A172 (cell line): Measurements from ENCODE around the gene NETO2.

DNA sequence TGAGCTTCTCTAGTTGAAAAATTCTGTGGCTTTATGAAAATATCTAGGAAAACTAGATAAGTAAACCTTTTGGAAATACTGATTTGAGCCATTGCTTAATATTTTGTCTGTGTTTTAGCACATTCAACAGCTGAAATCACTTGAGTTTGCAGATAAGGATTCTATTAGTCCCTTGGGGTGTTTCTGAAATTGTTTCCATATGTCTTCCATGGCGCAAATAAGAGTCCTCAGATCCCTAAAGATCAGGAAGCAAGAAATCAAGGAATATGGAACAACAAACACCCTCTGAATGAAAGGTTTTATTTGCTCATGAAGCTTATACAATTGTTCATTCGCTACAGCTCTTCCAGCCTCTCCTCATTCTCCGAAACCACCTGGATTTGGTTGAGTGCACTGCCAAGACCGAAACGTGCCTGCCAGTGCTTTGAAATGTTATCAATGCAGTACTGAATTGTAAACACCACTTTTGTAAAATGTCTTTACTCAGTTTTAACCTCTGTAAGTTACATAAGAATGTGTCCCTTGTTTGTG, 7.8 kb upstream of the GPT2 start:
- RAMPAGE, long total RNA, result no peak

GRCh38 chr16:46959815-46960542, 13.5 kb downstream of the DNAJA2 start:
- RAMPAGE, long total RNA, result no peak

- RAMPAGE, long total RNA, result no peak
These were observed 5.6 kb downstream of the DNAJA2 start for GRCh38 chr16:46967899-46968280.

- RAMPAGE, long total RNA, result no peak
These were observed 1.1 kb downstream of the NETO2 start for GRCh38 chr16:47142354-47143311.

GRCh38 chr16:47143735-47144774, at the start of gene NETO2:
Gene NETO2, minus strand, starts transcription at chr16:47143945.
- RAMPAGE, long total RNA, result no peak

- RAMPAGE, long total RNA, result no peak
These were observed 11.6 kb upstream of the NETO2 start for GRCh38 chr16:47155322-47155820.

DNA sequence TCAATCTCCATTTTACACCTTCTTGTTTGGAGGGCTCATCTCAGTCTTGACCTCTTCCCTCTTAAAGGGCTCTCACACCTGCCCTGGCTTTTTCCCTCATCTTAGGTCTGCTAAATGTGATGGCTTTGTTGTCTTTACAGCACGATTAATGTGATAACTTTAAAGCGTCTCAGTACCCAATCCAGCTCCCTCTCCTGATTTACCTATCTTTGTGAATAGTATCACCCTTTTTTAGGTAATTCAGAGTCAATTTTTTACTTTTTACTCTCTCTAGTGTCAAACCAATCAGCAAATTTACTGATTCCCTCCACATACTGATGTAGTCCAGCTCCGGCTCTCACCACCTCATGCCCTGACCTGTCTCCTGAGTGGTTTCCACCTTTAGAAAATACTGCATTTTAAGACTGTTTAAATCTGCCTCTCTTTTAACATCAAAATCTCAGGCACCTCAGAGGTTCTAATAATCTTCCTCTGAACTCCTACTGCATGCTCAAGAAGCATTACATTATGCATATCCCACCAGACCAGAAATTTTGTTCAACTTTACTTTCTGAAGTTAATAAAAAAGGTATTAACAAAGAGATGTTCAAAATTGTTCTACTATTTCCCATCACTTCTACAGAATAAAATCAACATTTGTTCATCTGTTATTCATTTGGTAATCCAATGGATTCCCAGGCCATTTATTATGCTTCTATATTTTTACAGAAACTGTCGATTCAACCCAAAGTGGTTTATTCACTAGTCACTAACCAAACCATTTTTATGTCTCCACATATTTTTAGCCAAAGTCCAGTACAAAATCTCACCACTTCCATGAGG, 98.8 kb downstream of the ITFG1 start:
- RAMPAGE, long total RNA, result no peak

GRCh38 chr16:47636628-47637770, 175.9 kb downstream of the PHKB start:
- RAMPAGE, long total RNA, result no peak

- RAMPAGE, long total RNA, result no peak
These were observed 108.0 kb downstream of the N4BP1 start for GRCh38 chr16:48501755-48502551.

- RAMPAGE, long total RNA, result no peak
These were observed 78.5 kb downstream of the N4BP1 start for GRCh38 chr16:48531269-48532068.

DNA sequence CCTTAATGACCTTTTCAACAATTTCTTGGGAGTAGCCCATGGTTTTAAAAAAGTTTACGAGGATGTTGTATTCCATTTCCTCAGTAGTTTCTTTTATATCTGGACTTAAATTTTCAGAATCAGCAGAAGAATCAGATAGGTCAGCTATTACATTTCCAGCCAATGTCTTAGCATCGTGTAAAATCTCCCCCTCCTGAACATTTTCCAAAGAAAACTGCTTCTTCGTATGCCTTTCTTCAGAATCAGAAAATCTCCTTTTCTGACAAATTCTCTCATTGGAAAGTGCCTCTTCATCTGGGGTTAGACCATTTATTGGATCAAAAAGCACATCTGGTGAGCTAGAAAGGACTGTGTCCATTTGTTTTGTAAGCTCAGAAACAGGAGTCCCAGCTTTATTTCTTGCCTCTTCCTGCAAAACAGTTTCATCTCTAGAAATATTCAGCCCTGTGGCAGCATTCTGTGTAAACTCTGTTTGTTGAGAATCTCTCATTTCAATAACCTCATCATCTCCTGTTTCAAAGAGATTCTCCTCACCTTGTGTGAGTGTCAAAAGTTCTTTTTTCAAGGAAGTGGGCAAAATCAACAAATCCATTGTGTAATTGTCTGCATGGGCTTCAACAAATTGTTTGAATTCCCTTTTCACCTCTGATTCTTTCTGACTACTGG, 48.3 kb downstream of the N4BP1 start:
- RAMPAGE, long total RNA, result no peak

GRCh38 chr16:49010074-49010718, 271.4 kb downstream of the CBLN1 start:
- RAMPAGE, long total RNA, result no peak

DNA sequence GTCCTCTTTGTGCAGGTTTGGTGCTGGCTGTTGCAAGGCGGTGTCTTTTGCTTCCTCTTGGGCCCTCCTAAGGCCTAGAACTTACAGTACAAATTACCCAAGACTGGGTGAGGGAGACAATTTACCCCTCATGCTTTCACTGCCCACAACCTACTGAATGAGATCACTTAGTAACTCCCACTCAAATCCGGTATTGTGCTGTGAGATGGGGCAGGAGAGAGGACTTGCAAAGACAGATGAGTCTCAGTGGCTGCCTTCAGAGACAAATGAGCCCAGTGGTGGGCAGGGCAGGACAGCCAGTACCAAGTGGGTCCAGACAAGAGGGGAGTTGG, 149.0 kb downstream of the CBLN1 start:
- RAMPAGE, long total RNA, result no peak

DNA sequence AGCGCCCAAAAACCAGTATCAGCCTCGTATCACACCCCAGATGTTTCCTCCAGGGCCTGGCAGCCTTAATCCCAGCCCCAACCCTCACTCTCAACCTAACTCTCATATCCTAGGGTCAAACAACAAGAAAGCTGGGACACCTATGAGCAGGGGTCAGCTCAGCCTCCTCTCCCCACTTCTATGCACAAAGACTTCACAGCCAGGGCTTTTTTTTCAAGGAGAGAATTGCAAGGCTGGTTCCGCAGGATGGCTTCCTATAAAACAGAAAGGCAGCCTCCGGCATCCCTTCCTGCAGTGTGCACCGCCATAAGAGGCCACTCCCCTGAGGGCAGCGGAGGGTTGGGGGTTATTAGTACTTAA, 13.9 kb upstream of the C16orf78 start:
- RAMPAGE, long total RNA, result no peak

- RAMPAGE, long total RNA, result no peak
These were observed 79.0 kb downstream of the C16orf78 start for GRCh38 chr16:49452467-49453126.

DNA sequence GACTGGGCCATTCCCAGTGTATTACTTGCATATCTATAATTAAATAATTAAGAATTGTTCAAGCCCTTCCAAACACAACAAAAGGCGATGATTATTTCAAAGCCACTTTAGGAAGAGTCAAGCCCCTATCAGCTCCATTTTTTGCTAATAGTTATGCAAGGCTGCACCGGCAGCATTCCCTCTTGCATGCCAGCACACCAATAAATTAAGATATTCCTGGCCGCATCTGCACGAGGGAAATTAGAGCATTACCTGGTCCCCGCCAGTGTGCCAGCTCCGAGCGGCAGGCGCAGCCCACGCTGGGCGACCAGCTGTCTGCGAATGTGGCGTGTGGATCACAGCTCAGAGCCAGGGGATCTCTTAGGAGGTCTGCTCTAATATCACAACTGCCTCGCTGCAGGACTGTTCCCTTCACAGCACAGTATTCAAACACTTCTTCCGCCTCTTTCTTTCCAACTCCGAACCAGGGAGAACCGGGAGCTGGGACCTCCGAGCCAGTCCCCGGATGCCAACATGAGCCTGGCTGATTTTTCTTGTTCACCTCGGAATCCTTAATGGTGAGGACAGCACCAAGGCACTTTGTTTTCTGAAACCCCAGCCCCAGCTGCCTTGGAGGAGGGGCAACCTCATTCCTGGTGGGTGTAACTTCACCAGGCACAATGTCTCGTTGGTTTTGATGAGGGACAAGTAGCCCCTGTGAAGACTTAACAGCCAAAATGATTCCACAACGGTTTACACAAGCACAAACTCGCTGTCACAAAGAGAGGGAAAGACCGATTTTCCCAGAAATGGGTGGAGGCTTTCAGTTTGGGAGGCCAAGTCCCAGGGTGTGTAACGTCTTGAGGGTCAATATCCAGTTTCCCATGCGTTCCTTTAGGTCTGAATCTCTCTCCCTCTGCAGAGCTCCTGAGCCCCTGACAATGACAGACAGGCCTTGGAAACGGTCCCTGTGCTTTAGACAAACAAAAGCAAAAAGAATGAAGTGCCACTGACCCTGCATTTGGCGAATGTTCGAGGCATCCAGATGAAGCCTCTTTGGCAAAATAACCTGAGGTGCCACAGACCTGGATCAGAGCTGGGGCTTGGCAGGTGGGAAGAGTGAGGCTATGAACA, 213.1 kb downstream of the C16orf78 start:
- RAMPAGE, long total RNA, result no peak

DNA sequence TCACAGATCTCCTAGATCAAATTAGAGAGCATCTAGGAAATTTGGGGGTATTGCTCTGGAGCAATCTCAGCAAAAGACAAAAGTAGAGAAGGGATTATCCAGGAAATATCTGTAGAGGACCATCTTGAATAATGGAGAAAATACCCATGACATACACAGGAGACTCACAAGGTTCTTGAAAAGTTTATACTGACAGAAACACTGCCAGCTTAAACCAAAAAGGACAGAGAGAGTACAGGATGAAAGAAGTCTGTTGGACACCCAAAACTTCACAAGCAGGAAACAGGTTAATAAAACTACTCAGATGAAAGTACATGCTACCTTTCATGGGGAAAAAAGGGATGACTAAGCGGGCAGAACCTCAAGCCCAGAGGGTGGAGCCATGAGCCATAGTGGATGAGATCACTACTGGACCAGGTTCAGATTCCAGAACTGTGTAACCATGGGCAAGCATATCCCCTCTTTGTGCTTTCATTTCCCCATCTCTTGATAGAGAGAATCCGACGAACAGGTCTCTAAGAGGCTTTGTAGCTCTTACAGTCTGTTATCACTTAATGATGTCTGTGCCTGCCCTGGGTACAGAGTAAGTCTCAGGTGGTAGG, 207.0 kb downstream of the ZNF423 start:
- RAMPAGE, long total RNA, result no peak

DNA sequence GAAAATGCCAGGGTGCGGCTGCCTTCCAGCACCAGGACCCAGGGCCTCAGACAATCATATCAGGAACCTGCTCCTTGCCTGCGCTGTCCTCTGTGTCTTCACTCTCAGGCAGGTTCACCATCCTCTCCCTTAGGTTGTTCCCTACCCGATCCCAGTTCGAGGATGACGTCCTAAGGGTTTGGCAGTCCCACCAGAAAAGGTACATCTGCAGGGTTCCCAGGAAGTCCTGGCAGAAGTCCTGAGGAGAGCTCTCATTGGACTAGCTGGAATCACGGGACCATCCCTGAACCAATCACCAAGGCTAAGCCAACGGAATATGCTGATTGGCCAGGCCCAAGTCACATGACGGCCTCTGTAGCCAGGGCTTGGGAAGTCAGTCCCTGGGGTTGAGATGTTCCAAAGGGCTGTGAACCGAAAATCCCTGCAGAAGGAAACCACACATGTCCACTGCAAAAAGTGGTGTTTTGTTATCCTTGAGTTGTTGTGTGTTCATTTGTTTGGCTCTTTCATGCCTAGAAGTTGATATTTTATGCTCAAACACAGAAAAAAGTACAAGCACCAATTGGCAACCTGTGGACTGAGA, 68.1 kb upstream of the ZNF423 start:
- RAMPAGE, long total RNA, result no peak

GRCh38 chr16:50227675-50228184, 38.6 kb upstream of the ADCY7 start:
- RAMPAGE, long total RNA, result no peak

GRCh38 chr16:50272056-50272528, 5.7 kb downstream of the ADCY7 start:
- RAMPAGE, long total RNA, result no peak